Heart right ventricle (tissue), 2 donors: ENCODE measurements around a stretch of chr21.

- PRO-cap, 2 experiments, result no peak in any of the 2 experiments
Observed at GRCh38 chr21:41508463-41509382, 765 bp upstream of the TMPRSS2 start.

- PRO-cap, 2 experiments, result no peak in any of the 2 experiments
Observed at GRCh38 chr21:41545903-41546390, 38.0 kb upstream of the TMPRSS2 start.

- PRO-cap, 2 experiments, result no peak in any of the 2 experiments
Observed at GRCh38 chr21:41566502-41567208, 58.7 kb upstream of the TMPRSS2 start.

DNA sequence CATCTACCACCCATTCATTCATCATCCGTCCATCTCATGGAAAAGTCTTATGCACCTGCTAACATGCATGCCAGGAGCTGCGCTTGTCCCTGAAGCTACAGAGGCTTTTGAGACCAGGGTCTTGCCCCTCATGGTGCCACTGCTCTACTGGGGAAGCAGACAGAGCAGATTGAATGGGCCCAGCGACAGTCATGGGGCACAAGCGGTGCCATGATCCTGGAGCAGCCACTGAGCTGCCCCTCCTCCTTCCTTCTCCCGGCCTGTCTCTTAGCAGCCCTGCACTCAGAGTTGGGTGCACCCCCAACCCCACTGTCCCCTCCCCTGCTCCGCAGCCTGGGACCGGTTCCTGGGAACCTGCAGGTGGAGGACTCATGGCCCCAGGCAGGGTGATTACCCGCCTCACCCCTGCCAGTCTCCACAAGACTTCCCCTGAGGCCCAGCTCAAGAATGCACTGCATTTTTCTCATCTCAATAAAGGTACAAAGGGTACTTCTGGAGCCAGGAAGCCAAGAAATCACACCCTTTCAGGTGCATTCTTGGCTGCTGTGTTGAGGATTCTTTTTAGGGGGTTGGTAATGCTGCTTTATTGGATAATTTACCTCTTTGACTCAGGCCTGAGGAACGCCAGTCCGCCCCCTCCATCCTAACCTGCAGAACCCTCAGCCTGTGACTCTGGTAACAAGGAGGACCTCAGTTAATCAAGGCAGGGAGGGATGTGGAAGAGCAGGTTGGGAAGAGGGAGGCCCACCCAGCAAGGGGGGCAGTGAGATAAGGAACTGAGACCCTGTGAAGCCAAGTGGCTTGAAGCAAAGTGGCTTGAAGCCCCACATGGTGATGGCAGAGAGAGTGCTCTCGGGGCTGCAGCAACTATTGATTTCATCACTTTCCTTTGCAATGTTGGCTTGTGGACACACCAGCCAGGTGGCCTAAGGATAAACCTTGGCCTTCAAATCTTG is 126.3 kb upstream of the TMPRSS2 start:
- PRO-cap, 2 experiments, result no peak in any of the 2 experiments

DNA sequence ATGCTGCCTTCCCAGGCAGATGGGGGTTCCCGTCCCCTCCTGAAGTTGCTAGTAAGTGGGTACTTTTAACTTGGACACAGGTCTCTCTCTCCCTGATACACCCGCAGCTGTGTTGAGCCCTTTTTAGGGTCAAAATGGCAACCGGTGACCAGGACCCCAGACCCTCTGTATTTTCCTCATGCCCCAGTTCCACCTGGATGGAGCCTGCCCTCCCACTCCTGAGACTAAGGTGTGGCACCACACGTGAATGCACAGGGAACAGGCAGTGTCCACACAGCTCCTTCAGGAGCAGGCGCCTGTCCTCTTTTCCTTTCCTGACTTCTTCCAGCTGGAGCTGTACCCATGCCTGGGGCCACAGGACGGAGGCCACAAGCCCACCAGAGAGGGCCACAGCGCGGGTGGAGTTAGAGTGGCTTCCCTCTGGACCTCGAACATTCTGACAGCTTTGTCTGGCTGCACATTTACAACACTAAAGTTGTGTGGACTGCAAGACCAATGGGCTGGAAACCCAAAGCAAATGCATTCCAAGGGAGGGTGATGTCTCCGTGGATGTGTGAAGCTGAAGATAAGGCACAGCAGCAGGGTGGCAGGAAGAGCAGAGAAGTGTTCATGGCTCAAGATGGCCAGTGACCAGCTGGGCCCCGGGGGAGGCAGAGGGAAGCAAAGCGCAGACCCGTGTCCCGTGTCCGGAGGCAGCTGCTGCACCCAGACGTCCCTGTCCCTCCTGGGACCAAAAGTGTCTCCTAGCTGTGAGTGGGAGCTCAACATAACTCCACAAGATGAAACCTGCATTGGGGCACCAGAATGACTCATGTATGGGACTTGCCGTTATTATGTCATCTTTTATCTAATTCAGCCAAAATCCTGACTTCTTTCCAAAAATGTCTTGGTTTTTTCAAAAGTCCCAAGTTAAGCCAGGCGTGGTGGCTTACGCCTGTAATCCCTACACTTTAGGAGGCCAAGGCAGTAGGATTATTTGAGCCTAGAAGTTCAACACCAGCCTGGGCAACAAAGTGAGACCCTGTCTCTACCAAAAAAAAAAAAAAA is 118.4 kb downstream of the RIPK4 start:
- PRO-cap, 2 experiments, result no peak in any of the 2 experiments

DNA sequence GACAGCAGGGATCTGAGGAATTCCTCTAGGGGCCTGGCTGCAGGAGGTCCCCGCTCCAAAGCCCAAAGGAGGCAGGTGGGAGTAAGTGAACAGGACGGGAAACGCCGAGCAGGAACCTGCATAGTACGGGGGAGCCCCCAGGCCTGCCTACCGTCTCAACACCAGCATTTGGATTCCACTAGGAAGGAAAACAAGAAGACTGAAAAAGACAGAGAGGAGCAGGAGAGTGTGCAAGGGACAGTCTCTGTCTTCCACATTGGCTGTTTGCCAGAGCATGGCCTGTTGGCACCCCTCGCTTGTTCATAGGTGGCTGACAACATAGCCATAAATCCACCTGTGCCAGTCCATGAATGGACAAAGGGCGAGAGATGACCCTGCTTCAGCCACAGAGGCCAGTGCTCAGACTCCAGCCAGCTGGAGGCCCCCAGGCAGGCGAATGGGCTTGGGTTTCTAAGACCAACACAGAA is 60.7 kb downstream of the RIPK4 start:
- PRO-cap, 2 experiments, result no peak in any of the 2 experiments

- PRO-cap, 2 experiments, result no peak in any of the 2 experiments
Observed at GRCh38 chr21:41712684-41713185, 54.1 kb downstream of the RIPK4 start.

- PRO-cap, 2 experiments, result no peak in any of the 2 experiments
Observed at GRCh38 chr21:41726692-41727348, 40.0 kb downstream of the RIPK4 start.

DNA sequence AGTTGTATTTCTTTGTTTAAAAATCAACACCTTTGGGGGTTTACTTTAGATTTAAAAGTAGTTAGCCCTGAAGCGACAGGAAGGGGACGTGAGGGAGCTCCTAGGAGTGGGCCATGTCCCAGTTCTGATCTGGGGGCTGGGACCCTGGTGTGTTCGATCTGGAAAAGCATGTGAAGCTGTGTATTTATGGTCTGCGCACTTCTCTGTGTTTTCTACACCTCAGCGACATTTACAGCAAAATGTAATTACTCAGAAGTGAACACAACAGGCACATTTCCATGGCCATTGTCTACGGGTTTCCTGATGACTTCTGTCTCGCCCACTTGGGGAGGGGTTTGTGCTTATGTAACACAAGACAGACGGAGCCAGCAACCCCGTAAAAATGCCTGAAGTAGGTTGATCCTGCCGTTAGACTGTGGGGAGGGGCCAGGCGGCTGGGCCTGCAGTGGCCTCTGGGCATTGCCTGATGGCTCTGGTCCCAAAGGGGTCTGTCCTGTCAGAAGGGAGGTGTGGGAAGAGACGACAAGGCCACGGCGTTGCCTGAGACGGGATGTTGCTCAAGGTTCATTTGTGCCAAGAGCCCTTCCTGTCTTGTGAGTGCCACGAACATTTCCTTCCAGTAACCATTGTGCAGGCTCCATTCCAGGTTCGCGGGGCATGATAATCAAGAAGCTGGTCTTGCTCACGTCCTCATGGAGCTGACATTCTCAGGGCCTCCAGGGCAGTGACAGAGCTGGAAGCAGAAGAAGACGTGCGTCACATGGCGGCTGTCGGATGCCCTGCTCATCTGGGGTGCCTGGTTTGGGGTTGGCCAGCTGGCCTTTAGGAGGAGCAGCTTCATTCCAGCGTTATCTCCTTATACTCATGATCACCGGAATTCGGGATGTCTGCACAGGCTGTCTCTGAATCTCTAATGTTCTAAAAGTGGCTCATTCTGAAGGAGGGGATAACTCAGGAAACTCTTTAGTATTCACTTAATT is 44.7 kb downstream of the ABCG1 start:
- PRO-cap, 2 experiments, result peak in 1 of 2 experiments; most common plus-strand start position 408 of the sequence (in 1); most common minus-strand start position 241 of the sequence (in 1)

DNA sequence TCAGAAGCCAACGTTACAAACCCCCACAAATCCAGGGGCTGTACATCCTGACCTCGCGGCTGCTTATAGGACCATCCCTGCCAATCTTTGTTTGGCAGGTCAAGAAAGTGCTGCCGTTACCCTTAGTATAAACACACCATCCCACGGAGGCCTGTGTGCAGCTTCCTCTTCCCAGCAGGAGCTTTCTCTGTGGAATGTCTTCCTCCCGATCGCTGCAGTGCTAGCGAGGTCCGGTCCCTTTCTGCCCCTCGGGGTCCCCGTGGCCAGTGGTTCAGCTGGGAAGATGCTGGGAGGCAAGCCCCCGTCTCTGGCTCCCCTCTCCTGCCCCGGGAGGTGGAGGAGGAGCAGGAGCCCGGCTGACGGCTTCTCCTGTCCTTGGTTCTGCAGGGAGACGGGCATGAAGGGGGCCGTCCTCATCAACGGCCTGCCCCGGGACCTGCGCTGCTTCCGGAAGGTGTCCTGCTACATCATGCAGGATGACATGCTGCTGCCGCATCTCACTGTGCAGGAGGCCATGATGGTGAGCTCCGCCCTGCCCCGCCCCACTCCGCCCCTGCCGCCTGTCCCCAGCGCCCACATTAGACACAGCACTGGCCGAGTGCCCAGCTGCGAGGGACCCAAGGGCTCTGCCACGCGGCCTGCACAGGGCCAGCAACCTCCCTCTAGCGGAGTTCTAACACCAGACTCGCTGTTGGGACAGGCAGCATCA is 42.1 kb downstream of the TFF3 start:
- PRO-cap, 2 experiments, result no peak in any of the 2 experiments

- PRO-cap, 2 experiments, result no peak in any of the 2 experiments
Observed at GRCh38 chr21:42301138-42301678, 14.0 kb downstream of the TFF3 start.

GRCh38 chr21:42317248-42317894 is 2.2 kb upstream of the TFF3 start:
- PRO-cap, 2 experiments, result no peak in any of the 2 experiments

GRCh38 chr21:42332428-42333301 is 17.5 kb upstream of the TFF3 start:
- PRO-cap, 2 experiments, result no peak in any of the 2 experiments

GRCh38 chr21:42404590-42405081 is 934 bp downstream of the UBASH3A start:
- PRO-cap, 2 experiments, result no peak in any of the 2 experiments

DNA sequence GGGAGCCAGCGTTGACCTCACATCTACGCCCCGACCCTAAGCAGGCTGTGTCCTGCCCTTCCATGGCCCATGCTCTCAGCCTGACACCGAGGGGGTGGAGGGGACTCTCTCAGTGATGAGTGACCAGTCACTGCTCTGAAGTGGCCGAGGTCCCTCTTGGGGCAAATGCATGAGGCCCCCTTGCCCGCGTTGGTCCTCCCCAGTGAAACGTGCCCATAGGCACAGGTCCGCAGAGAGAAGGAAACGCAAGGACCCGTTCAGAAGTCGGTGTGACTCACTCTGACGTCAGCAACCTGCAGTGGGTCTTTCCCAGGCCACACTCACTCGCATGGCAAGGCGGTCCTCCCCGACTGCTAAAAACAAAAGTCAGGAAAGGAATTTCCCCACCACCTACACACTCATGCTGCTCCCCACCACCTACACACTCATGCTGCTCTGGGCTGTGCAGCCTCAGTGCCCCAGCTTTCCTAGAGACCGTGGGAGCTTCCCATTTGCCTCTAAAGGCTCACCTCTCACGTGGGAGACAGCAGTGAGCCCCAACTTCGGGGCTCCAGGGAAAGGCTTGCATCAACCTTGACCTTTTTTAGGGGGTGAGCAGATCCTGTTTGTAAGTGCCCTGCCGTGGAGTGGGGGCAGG is 11.4 kb downstream of the UBASH3A start:
- PRO-cap, 2 experiments, result no peak in any of the 2 experiments

- PRO-cap, 2 experiments, result no peak in any of the 2 experiments
Observed at GRCh38 chr21:42464101-42464689, 31.8 kb downstream of the RSPH1 start.

DNA sequence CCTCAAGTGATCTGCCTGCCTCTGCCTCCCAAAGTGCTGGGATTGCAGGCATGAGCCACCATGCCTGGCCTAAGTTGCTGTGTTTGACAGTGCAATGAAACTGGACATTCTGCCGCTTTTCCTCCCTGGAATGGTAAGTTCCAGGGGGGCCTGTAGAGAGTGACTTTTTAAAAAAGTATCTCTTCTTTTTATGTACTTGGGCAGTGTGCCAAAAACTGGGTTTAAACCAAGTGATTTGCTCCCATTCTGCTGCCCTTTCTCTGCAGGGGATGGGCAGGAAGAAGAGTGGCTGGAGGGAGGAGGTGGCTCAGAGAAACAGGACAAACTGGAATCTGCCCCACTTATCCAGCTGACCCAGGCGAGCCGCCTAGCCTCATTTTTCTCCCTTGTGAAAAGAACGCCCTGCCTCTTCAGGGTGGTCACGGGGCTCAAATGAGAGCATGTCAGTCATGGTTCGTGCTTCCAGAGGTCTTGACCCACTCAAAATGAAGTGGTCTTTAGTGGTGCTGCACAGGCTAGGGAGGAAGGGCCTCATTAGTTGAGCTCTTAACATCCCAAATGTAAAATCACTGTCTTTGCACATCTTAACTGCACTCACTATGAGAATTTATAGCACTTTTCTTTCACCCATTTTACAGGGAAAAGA is 2.5 kb downstream of the SLC37A1 start:
- PRO-cap, 2 experiments, result no peak in any of the 2 experiments

- PRO-cap, 2 experiments, result peak in 1 of 2 experiments; most common plus-strand start chr21:42533154 (in 1); most common minus-strand start chr21:42532906 (in 1)
Observed at GRCh38 chr21:42532559-42533412, 19.1 kb downstream of the SLC37A1 start.

- PRO-cap, 2 experiments, result no peak in any of the 2 experiments
Observed at GRCh38 chr21:42593731-42594254, 59.6 kb upstream of the PDE9A start.

GRCh38 chr21:42733224-42733650 is 79.8 kb downstream of the PDE9A start:
- PRO-cap, 2 experiments, result no peak in any of the 2 experiments